Uterus (tissue), 7 donors: ENCODE measurements around the gene PUS7L.

DNA sequence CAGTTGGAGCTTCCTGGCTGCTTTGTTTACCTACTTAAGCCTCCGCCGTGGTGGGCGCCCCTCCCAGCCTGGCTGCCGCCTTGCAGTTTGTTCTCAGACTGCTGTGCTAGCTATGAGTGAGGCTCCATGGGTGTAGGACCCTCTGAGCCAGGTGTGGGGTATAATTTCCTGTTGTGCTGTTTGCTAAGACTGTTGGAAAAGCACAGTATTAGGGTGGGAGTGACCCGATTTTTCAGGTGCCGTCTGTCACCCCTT lies 43.6 kb downstream of the C12orf40 start:
- PRO-cap, 4 experiments: no peak in any of the 4 experiments
- RAMPAGE, long total RNA, 2 experiments: no peak in any of the 2 experiments
- RRBS: no CpG with 5 or more reads among the region's 6 CpGs

GRCh38 chr12:39839073-39839581 lies 213.1 kb downstream of the C12orf40 start:
- PRO-cap, 4 experiments: no peak in any of the 4 experiments
- RAMPAGE, long total RNA, 2 experiments: no peak in any of the 2 experiments
- RRBS: no CpG with 5 or more reads among the region's 7 CpGs

GRCh38 chr12:40002767-40003125 lies 103.1 kb downstream of the SLC2A13 start:
- PRO-cap, 4 experiments: no peak in any of the 4 experiments
- RAMPAGE, long total RNA, 2 experiments: no peak in any of the 2 experiments
- RRBS: no CpG with 5 or more reads among the region's 2 CpGs

- PRO-cap, 4 experiments: no peak in any of the 4 experiments
- RAMPAGE, long total RNA, 2 experiments: no peak in any of the 2 experiments
- RRBS: no CpG with 5 or more reads among the region's 3 CpGs
Measured at GRCh38 chr12:40023063-40023823, 82.6 kb downstream of the SLC2A13 start.

GRCh38 chr12:40228641-40229146 lies 3.9 kb downstream of the LRRK2 start:
- PRO-cap, 4 experiments: no peak in any of the 4 experiments
- RAMPAGE, long total RNA, 2 experiments: no peak in any of the 2 experiments
- RRBS: no CpG with 5 or more reads among the region's 3 CpGs

DNA sequence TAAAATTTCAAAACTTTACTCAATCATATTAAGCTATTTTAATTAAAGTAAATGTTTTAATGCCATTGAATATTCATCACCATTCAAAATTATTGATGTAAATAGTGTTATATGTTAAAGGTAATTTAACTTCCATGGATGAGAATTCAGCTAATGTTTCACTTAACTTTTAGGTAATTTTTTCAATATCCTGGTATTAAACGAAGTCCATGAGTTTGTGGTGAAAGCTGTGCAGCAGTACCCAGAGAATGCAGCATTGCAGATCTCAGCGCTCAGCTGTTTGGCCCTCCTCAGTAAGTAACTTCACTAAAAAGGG lies 24.8 kb downstream of the LRRK2 start:
- PRO-cap, 4 experiments: no peak in any of the 4 experiments
- RAMPAGE, long total RNA, 2 experiments: no peak in any of the 2 experiments
- RRBS: no CpG with 5 or more reads among the region's 2 CpGs

DNA sequence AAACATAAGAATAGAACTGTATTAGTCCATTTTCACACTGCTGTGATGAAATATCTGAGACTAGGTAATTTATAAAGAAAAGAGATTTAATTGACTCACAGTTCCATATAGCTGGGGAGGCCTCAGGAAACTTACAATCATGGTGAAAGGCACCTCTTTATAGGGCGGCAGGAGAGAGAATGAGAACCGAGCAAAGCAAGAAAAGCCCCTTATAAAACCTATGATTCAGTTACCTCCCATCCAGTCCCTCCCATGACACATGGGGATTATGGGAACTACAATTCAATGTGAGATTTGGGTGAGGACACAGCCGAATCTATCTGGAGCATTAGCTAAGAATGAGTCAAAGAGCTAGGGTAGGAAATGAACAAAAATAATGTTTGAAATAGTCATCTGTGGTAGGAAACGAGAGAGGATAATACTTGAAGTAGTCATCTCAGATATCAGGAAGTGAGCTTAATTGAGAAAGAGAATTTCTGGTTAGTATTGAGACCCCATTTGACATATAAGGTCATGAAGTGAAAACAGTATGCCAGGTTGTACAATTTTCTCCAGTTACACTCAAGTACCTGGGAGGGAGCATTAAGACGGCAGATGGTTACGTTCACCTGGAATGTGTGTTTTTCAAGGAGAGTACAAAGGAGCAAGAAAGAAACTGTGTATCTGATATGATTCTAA lies 143.6 kb downstream of the PDZRN4 start:
- PRO-cap, 4 experiments: no peak in any of the 4 experiments
- RAMPAGE, long total RNA, 2 experiments: no peak in any of the 2 experiments
- RRBS: no CpG with 5 or more reads among the region's 6 CpGs

GRCh38 chr12:42145177-42145690 lies 560 bp upstream of the GXYLT1 start:
- PRO-cap, 4 experiments: no peak in any of the 4 experiments
- RAMPAGE, long total RNA, 2 experiments: no peak in any of the 2 experiments
- RRBS: no CpG with 5 or more reads among the region's 11 CpGs

DNA sequence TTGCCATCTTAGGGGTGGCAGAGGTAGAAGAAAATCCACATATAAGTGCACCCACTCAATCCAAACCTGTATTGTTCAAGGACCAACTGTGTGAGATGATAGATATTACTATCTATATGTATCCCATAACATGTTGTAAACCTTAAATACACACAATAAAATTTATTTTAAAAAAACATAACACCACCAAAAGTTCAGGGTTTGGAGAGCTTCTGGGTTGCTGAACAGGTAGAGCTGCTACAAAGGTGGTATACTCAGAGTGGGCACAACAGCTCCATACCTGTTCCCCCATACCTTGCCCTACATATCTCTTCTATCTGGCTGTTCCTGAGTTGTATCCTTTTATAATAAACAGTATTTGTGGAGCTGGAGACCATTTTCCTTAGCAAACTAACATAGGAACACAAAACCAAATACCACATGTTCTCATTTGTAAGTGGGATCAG lies 107.8 kb downstream of the PPHLN1 start:
- PRO-cap, 4 experiments: no peak in any of the 4 experiments
- RAMPAGE, long total RNA, 2 experiments: no peak in any of the 2 experiments

DNA sequence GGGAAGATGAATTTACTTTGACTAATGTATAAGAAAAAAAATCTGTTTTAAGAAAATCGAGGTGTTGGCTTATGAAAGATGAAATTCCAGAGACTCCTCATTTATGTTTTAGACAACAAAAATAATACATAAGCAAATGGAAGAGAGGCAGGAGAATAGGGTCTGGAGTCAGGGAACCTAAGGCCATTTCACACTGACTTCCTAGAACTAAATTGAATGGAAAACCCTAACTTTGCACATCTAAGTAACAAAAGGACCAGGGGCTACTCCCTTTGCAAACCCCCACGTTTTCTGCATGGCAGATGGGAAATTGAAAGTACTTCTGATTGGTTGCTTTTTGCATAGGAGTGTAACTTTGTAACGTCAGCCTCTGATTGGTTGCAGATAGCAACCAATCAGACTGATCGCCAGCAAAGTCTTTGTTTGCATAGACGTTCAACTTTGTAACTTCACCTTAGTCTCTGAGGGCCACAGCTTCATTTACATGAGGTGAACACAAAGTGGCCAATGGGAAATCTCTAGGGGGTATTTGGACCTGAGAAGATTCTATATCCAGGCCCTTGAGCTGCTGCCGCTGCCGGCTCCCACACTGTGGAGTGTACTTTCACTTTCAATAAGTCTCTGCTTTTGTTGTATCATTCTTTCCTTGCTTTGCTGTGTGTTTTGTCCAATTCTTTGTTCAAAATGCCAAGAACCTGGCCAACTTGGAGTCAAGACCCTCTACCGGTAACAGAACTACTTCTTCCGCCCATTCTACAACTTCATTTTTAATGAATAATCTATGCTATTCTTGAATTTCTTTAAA lies 102.4 kb upstream of the PRICKLE1 start:
- PRO-cap, 4 experiments: peak in 4 of 4 experiments; most common plus-strand start position 446 of the sequence (in 4); most common minus-strand start position 291 of the sequence (in 1)
- RAMPAGE, long total RNA, 2 experiments: no peak in any of the 2 experiments
- RRBS: no CpG with 5 or more reads among the region's 9 CpGs

DNA sequence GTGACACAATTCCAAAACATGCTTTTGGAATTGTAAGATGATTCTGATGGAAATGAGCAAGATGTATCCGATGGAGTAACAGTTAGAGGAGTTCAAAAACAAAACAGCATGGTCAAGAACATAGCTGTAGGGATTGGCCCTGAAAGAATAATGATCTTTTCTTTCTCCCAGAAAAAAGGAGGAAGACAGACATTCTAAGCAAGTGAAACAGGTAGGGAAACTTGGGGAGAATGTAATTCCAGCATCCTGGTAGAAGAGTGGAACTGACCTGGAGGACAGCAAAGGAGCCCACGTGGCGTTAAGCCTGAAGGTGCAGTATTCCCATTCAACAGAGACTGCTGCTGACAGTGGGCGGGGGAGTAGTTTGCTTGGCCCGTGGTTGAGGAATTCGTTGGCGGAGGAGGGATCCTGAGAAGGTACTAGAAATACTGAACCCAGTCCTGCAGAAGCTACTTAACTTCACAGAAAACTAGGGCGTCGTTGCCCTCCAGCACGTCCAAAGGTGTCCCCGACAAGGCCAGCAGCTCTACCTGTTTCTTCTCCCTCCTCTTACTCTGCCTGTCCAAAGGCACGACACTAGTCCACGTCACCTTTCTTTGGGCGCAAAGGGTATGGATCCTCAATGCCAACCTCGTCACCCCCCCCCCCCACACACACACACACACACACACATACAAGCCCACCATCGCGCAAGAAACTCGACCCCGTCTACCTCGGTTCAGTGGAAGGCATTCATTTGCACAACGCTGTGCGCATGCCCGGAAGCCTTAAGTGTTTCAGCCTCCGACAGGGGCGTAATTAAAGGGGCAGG lies at the start of gene PUS7L:
Gene PUS7L (minus strand): TSS at position 773 of the 811 bp plus-strand sequence.
- PRO-cap, 4 experiments: peak in 4 of 4 experiments; most common plus-strand start position 452 of the sequence (in 1); most common minus-strand start position 738 of the sequence (in 2)
- RAMPAGE, long total RNA, 2 experiments: start-site peak on the minus strand in 1 of 2 experiments, centred at position 741 of the sequence, 112 reads per replicate
- RRBS: no CpG with 5 or more reads among the region's 25 CpGs

- PRO-cap, 4 experiments: no peak in any of the 4 experiments
- RAMPAGE, long total RNA, 2 experiments: no peak in any of the 2 experiments
- RRBS: no CpG with 5 or more reads among the region's 3 CpGs
Measured at GRCh38 chr12:43936348-43937216, 100.7 kb downstream of the TMEM117 start.

DNA sequence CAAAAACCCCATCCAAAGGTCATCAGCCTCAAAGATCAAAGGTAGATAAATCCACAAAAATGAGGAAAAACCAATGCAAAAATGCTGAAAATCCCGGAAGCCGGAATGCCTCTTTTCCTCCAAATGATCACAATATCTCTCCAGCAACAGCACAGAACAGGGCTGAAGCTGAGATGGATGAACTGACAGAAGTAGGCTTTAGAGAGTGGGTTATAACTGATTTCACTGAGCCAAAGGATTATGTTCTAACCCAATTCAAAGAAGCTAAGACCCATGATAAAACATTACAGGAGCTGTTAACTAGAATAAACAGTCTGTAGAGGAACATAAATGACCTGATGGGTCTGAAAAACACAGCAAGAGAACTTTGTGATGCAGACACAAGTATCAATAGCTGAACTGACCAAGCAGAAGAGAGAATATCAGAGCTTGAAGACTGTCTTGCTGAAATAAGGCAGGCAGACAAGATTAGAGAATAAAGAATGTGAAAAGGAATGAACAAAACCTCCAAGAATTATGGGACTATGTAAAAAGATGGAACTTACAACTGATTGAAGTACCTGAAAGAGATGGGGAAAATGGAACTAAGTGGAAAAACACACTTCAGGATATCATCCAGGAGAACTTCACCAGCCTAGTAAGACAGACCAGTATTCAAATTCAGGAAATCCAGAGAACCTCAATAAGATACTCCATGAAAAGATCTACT lies 116.4 kb downstream of the TMEM117 start:
- PRO-cap, 4 experiments: no peak in any of the 4 experiments
- RAMPAGE, long total RNA, 2 experiments: no peak in any of the 2 experiments
- RRBS: no CpG with 5 or more reads among the region's 2 CpGs

DNA sequence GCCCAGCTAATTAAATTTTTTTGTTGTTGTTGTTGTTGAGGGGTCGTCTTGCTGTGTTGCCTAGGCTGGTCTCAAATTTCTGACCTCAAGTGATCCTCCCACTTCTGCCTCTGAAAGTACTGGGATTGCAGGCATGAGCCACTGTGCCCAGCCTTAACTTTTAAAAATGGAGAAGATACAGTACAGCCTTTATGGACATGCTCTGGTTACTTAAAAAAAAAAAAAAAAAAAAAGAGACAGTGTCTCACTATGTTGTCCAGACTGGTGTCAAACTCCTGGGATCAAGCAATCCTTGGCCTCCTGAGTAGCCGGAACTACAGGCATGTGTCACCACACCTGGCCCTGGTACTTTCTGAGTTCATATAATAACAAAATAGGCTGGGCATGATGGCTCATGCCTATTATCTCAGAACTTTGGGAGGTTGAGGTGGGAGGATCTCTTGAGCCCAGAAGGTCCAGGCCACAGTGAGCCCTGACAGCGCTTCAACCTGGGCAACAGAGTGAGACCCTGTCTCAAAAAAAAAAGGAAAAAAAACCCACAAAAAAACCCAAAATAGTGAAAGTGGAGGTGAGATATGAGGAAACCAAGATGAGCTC lies 34.8 kb downstream of the ANO6 start:
- PRO-cap, 4 experiments: no peak in any of the 4 experiments
- RAMPAGE, long total RNA, 2 experiments: no peak in any of the 2 experiments
- RRBS: no CpG with 5 or more reads among the region's 3 CpGs

- PRO-cap, 4 experiments: no peak in any of the 4 experiments
- RAMPAGE, long total RNA, 2 experiments: no peak in any of the 2 experiments
- RRBS: no CpG with 5 or more reads among the region's 2 CpGs
Measured at GRCh38 chr12:45644452-45645094, 84.9 kb upstream of the ARID2 start.

DNA sequence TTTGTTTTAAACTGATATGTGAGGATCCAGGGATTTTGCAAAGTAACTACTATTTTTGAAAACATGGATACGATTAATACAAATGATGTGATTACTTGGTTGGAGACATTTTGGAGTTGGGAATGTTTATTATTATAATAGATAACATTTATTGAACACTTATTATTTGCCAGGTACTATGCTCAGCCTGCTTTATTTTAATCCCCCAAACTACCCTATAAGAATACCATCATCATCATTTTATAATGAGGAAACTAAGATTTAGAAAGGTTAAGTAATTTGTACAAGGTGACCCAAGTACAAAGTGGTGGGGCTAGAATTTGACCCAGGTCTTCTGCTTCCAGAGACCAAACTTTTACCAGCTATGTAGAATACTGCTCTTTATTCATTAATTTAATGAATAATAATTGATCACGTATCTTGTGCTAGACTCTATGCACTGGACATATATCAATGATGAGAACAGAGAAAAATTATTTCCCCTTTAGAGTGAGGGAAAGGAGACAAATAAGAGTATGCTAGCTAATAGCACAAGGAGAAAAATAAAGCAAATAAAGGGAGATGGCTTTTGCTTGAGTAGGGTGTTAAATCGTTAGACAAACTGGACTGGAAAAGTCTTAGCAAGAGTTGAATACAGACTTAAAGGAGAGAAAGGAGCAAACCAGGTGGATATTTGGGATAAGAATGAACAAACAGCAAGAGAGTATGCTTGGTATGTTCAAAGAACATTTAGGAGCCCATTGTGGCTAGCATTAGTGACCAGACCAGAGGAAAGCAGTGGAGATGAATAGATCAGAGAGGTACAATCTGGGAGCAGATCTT lies 21.3 kb downstream of the ARID2 start:
- PRO-cap, 4 experiments: no peak in any of the 4 experiments
- RAMPAGE, long total RNA, 2 experiments: no peak in any of the 2 experiments
- RRBS: no CpG with 5 or more reads among the region's 3 CpGs

DNA sequence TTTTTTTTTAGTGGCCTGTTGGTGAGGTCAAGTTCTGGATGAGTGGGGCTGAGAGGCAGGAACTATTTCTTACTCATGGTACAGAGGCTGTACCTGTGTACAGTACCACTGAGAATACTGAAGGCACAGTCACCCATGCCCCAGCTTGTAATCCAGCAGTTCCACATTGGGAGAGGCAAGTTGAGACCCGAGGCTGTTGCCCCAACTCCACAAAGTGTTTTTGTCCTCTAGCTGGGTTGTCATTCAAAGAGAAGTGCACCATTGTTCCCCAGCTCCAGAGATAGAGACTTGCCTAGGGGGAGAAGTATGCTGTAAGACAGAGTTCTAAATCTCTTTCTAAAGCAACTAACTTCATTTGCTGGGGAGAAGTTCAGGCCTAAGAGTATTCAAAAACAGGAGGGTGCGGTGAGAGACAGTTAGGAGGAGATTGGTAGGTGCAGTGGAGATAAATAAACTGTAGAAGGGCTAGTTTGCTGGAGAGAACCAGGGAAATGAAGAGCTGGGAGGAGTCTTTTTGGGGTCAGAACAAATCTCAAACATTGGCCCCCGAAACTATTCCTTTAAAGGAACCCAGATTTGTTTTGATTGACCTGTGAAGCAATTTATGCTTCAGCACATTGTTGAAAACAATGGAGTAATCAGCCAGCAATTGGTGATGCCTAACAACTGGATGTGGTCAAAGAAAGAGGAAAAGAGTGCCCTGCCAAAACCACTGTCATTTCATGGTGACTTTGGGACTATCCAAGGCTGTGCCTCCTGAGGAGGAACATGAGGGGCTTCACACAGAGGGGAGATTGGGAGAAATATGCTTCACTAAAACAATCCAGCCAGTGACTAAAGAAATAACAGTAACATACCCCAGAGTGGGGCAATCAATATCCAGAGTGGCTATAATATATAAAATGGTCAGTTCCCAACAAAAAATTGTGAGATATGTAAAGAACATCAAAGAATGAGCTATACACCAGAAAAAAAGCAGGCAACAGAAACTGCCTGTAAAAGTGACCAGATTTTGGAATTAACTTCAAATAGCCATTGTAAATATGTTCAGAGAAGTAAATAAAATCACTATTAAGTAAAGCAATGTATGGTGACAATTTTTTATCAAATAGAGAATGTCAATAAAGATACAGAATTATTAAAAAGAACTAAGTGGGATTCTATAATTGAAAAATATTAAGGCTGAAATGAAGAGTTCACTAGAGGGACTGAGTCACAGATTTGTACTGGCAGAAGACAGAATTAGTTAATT lies 39.1 kb downstream of the ARID2 start:
- PRO-cap, 4 experiments: no peak in any of the 4 experiments
- RAMPAGE, long total RNA, 2 experiments: start-site peak on the plus strand in 1 of 2 experiments, centred at position 508 of the sequence, 5 reads per replicate
- RRBS: no CpG with 5 or more reads among the region's 3 CpGs

GRCh38 chr12:45891567-45892291 lies 98.6 kb downstream of the SCAF11 start:
- PRO-cap, 4 experiments: no peak in any of the 4 experiments
- RAMPAGE, long total RNA, 2 experiments: no peak in any of the 2 experiments
- RRBS: no CpG with 5 or more reads among the region's 4 CpGs

DNA sequence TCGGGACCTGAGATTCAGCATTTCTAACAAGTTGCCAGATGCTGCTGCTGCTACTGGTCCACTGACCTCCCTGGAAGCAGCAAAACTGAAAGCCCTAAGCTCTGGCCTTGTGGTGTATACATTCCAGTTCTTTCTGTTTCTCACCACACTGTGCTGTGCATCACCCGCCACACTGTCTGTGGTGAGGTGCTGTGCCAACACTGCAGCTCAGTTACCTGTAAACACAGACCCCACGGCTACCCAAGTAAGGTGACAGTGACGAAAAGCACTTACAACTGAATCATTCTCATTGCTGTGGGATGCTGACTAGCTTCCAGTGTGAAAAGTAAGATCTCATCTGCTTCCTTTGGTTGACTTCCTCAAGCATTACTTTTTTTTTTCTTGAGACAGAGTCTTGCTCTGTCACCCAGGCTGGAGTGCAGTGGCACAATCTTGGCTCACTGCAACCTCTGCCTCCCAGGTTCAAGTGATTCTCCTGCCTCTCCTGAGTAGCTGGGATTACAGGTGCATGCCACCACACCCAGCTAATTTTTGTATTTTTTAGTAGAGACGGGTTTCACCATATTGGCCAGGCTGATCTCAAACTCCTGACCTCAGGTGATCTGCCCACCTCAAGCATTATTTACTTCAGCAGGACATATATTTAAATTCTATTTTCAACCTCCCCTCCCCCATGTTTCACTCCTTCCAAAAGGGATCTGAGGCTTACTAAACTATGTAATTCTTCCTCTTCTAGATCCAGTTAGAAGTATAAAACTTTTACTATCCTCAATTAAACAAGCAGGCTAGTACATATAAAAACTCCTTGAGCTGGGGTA lies 53.6 kb downstream of the SLC38A1 start:
- PRO-cap, 4 experiments: peak in 1 of 4 experiments; most common plus-strand start position 272 of the sequence (in 1); most common minus-strand start position 87 of the sequence (in 1)
- RAMPAGE, long total RNA, 2 experiments: no peak in any of the 2 experiments
- RRBS: no CpG with 5 or more reads among the region's 5 CpGs

DNA sequence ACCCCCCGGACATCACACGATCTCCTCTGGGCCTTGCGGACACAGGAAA lies 973 bp downstream of the SLC38A1 start:
- PRO-cap, 4 experiments: peak in 1 of 4 experiments; most common minus-strand start position 14 of the sequence (in 1)
- RAMPAGE, long total RNA, 2 experiments: no peak in any of the 2 experiments
- RRBS: 4% methylated on average over 3 of the region's 3 CpGs